RPMI7951 (cell line): ENCODE measurements around a stretch of chr12.

- RAMPAGE, long total RNA, result no peak
Observed at GRCh38 chr12:27284423-27285150, 40.5 kb downstream of the STK38L start.

GRCh38 chr12:27330623-27331718 is 1.7 kb upstream of the BMAL2 start:
- RAMPAGE, long total RNA, result no peak

GRCh38 chr12:27332620-27332666 is 193 bp upstream of the BMAL2 start:
- RAMPAGE, long total RNA, result no peak

DNA sequence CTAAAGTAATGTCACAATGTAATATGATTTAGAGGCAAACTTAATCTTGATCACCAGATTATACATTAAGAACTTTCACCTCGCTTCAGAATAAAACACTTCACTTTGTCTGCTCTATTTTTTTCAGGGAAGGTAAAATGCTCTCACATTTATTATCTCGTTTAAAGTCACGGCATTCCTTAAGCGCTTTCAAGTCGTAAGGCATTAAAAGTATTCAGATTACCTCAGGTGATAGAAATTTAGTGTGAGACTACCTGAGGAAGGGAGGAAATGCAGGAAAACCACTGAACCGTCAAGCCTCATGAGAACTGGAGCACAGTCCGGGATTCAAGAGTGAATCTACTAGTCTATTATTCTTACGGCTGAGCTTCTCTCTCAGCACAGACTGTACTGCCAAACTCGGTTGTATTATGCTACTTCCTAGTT is 8.4 kb upstream of the PPFIBP1 start:
- RAMPAGE, long total RNA, result no peak

- RAMPAGE, long total RNA, result no peak
Observed at GRCh38 chr12:27593545-27594238, 69.7 kb downstream of the PPFIBP1 start.

- RAMPAGE, long total RNA, result no peak
Observed at GRCh38 chr12:27968930-27969323, 3.6 kb downstream of the PTHLH start.

DNA sequence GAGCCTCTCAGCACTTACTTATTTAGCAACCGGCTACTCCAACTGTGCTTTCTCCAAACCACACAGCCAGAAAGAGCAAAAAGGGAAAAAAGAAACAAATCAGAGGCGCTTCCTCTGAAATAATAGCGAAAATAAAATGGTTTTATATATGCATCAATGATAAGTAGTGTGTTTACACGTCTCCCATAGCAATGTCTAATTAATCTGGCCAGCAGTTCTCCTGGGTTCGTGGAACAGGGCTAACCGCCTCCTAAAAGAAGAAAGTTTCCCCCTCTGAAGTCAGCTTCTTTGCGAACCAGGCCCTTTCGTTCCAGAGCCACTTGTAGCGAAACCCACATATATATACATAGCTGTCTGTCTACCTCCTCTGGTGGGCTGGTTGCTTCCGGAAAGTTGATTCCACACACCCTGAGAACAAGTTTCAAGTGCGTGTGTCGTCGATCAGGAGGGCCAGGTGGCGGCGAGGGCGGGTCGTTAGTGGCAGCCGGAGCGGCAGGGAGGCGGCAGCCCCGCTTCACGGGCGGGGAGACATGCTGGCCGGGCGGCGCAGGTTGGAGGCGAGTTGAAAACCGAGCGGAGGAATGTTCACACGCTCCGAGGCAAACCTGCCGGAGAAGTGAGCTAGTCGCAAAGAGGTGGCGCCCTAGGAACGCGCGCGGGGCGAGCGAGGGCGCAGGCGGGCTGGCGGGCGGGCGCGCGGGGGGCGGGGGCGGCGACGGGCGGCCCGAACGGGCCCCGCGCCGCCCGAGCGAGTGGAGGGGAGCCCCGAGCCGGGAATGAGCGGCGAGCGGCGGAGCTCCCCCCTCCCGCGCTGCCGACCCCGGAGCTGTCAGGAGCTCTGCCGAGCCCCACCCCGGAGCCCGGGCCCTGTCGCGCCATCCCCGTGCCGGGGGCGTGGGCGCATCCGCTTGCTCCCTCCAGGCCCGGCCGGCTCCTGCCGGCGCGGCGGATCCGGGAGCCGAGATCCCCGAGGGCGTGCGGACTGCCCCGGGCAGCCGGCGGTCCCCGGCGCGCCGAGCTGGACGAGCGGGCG is 2.6 kb downstream of the PTHLH start:
- RAMPAGE, long total RNA, result no peak

- RAMPAGE, long total RNA, result no peak
Observed at GRCh38 chr12:28323410-28324215, 133.4 kb downstream of the CCDC91 start.

- RAMPAGE, long total RNA, result no peak
Observed at GRCh38 chr12:28794297-28794684, 354.8 kb upstream of the FAR2 start.

DNA sequence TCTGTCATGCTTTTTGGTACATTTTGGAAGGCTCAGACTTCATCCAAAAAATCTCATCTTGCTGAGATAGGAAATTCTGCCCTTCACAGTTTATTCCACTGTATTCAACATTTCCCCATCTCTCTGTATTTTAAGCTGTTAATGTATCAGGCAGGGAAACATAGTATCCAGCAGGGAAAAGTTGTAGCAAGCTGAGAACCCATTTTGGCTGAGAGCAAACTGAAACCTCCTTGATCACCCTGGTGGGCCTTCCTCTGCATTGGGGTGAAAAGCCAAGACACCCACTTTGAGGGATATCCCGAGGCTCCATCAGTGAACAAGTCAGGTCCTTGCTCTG is 150.8 kb upstream of the FAR2 start:
- RAMPAGE, long total RNA, result no peak

DNA sequence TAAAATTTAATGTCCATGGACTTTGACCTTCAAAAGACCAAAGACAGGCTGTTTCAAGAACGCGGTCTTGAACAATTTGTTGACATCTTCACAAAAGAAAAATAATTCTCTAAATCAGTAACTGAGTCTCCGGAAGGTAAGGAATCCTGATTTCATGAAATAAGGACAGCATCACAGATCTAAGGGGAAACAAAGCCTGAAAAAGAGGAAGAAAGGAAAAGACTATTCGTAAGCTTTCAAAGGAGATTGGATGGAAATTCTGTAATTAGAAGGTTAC is 107.3 kb upstream of the FAR2 start:
- RAMPAGE, long total RNA, result no peak

DNA sequence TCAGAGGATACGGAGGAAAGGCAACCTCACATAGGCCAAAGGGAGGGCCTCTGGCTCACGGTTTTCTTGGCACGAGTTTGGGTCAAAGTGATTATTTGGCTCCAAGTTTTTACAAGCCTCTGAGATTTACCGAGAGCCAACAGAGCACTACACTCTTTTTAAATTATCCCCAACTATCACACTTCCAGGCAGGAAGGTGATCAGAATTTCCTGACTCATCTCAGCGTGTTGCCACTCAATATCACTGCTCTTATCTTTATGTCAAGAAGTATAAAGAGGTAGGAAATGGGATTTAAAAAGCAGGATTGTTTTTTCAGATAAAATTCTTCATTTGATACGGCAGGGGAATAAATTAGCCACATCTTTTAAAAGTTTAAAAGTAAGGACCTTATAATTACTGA is 29.1 kb downstream of the TMTC1 start:
- RAMPAGE, long total RNA, result no peak

DNA sequence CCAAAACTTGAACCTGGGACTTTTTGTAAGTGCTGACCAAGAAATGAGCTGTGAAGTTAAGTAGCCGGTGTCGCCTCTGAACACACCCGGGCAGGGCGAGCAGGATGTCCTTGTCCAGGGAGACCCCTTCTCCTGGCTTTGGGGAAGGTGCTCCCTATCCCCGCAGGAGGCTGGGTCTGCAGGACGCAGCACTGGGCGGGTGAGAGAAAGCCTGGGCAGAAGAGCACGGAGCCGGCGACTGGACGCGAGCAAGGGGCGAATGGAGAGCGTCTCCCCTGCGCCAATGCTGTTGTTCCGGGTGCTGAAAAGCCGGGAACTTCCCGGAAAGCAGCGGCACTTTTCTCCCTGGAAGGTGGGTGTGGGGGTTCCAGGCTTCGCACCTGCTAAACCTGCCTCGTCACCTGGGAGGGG is 417.0 kb upstream of the TMTC1 start:
- RAMPAGE, long total RNA, result no peak

DNA sequence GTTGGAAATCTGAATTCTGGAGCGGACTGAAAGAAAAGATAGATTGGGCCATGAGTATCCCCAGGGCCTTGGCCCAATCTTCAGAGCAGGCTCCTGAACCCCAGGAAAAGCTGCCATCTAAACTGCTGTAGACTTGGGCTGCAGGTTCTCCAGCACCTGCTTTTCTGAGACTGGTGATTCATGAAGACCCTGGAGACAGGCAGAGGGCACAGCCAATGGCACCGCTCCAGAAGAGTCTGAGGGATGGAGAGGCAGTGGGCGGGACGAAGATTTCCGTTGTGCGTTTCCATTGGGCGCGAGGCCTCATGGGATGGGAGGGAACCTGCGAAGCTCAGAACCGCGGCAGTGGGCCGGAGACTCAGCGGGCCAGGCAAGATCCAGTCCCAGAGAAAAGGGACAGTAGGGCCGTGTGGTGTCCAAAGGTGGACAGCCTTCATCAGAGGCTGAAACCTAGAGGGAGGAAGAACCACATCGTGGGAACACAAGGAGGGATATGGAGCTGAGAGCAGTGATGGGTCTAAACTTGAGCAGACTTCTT is 375.1 kb downstream of the IPO8 start:
- RAMPAGE, long total RNA, result no peak

GRCh38 chr12:30634042-30634407 is 61.6 kb downstream of the IPO8 start:
- RAMPAGE, long total RNA, result no peak

DNA sequence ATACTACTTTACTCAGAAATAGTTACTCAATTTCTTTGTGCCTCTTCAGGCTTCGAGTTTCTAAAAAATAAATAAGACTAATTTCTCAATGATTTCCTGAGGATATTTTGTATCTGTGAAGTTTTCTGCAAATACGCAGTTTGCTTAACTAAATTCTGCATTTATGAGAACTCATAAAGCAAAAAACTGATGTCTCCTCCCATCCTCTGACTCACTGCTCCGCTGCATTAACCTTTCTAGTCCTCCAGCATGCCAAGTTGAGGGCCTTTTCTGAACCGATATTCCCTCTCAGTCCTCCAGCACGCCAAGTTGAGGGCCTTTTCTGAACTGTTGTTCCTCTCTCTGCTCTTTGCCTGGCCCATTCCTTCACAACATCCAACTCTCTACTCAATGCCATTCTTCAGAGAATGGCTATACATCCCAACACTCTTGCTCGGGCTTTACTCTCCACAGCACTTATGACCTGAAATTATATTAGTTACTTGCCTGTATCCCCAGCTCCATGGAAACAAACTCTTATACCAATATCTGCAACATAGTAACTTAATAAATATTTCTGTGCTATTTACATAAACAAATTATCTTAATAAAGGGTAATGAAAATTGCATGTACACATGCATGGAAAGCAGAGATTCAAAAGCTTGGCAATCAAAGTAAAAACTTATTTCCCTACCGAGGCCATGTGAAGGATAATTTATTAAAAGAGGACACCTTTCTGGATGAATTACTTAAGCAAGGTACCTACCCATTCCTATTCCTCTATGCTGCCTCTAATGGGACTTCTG is 3.0 kb downstream of the IPO8 start:
- RAMPAGE, long total RNA, result no peak

DNA sequence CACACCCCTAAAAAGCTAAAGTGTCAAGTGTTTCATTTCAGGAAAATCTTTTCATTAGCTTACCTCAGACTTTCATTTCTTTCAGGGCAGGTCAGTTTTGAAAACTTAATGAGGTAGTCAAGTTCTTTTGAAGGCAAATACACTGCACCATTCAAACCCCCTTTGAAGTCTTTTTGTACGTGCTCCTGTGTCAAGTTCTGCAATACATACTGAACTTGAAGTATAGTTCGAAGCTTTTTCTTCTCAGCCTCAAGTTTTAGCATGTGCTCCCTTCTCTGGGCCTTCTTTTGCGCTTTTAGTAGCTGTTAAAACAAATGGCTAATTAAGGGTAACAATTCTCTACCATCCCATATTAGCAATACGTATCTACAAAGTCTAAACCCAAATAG is 19.9 kb downstream of the CAPRIN2 start:
- RAMPAGE, long total RNA, result no peak

DNA sequence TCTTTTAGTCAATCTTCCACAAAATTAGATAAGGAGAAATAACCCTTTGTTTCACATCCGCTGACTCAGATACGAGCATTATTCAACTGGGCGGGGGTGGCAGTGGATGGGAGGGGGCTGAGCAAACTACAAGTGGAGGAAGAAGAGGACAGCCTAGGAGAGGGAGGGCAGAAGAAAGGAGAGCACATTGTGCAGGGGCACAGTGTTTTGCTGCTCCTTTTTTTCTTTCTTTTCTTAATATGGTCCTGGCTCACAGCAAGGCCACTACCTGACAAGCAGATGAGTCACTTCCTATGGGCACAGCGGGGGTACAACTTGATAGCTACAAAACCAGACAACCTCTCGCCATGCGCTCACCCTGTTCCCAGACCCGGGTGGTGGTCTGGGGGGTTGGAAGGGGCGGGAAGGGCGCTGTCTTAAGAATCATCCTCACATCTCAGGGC is 40.4 kb upstream of the CAPRIN2 start:
- RAMPAGE, long total RNA, result no peak

DNA sequence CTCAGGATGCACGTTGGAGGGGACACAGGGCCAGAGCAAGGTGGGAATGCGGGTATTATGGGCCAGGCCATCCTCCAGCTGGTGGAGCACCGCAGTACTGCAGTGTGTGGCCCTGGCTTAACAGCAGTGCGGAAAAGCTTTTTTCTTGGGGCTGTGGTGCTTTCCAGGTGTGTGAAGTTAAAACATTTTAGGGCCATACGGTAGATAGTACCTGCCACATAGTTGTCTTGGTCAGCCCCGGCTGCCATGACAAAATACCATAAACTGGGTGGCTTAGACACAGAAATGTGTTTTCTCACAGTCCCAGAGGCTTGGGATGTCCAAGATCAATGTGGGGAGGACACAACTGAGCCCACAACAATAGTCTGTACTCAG is 938 bp downstream of the DDX11 start:
- RAMPAGE, long total RNA, result no peak

- RAMPAGE, long total RNA, result no peak
Observed at GRCh38 chr12:31121071-31121716, 47.5 kb downstream of the DDX11 start.